Endothelial cell of umbilical vein (primary cell): Measurements from ENCODE around the gene NFE2L3.

DNA sequence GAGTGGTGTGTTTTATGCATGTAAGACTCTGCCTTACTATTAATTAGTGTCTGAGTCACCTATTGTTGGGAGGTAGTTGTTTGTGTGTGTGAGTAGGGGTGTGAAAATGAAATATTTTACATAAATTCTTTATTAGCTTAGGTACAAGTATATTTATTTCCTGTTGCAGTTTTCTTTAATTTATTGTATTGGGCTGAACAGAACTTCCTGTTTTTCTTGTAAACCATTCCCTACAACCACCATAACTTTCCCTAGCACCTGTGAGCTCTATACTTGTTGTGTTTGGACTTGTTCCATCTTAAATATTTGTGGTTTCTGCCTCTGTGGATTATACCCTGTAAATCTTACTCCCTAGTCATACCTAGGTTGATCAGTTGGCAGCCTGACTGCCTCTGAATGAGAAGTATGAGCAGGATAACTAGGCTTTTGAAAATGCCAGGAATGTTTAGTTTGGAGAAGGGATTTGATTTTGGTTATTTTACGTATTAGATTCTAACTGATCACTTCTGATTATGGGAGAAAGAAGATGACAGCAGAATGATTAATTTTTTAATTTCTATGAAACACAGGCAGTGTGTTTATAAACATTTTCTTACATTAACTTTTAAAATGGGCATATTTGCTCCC lies 50.0 kb downstream of the STK31 start:
- PRO-cap = unidirectional peak, plus-strand start at position 373 of the sequence
CAGE:
- cytosol, long polyA minus RNA = no peak
- cytosol, long polyA plus RNA = no peak
- long polyA plus RNA = no peak
- nucleus, long polyA minus RNA = no peak
- nucleus, long polyA plus RNA = no peak

GRCh38 chr7:24480428-24480956 lies 92.8 kb upstream of the PALS2 start:
- PRO-cap = no peak
CAGE:
- cytosol, long polyA minus RNA = no peak
- cytosol, long polyA plus RNA = no peak
- long polyA plus RNA = no peak
- nucleus, long polyA minus RNA = no peak
- nucleus, long polyA plus RNA = no peak

GRCh38 chr7:24636968-24637360 lies 63.7 kb downstream of the PALS2 start:
- PRO-cap = no peak
CAGE:
- cytosol, long polyA minus RNA = no peak
- cytosol, long polyA plus RNA = no peak
- long polyA plus RNA = no peak
- nucleus, long polyA minus RNA = no peak
- nucleus, long polyA plus RNA = no peak

DNA sequence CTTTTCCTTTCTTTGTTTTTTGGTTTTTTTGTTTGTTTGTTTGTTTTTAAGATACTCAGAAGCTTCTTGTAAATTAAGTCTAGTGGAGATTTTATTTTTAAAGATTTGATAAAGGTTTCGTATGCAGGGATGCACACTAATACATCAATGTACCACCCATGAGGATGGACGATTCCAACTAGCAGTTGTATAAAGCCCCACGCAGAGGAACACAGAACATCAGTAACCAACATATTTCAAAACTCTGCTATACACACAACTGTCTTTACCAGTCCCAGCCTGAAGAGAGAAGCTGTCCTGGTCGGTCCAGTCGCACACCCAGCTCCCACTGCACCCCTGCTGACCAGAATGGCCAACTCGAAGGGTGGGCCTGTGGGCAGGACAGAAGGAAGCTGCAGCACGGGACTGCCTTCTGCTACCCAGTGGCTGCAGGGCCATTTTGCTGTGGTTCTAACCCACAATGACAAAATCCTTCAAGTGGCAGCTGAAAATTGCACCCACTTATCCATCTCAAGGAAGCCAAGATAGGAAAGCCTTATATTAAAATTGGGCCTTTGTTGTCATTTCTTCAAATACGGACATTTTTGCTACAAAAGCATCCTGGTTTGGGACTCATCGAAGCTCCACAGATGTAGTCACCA lies 48.3 kb downstream of the GSDME start:
- PRO-cap = no peak
CAGE:
- cytosol, long polyA minus RNA = no peak
- cytosol, long polyA plus RNA = no peak
- long polyA plus RNA = no peak
- nucleus, long polyA minus RNA = no peak
- nucleus, long polyA plus RNA = no peak

DNA sequence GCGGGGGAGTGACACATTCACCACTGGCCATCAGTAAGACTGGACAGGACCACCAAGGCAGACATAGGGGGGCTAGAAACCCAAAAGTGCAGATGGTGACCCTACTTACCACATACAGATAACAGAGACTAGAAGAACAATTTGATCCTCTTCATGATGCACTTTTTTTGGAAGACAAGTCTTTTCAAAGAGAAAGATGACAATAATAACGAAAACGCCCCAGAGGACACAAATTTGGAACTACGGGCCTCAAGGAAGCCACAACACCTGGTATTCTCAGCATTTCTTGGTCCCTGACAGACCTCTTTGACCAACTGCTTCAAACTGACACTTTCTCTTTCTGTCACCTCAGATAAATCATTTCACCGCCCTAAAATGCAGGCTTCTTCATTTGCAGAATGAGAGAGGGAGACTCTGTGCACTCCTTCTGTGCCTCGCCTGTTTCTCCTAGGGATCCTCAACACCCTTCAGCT lies 41.7 kb downstream of the GSDME start:
- PRO-cap = no peak
CAGE:
- cytosol, long polyA minus RNA = no peak
- cytosol, long polyA plus RNA = no peak
- long polyA plus RNA = no peak
- nucleus, long polyA minus RNA = no peak
- nucleus, long polyA plus RNA = no peak

GRCh38 chr7:24719022-24719351 lies 38.3 kb downstream of the GSDME start:
- PRO-cap = no peak
CAGE:
- cytosol, long polyA minus RNA = no peak
- cytosol, long polyA plus RNA = no peak
- long polyA plus RNA = no peak
- nucleus, long polyA minus RNA = no peak
- nucleus, long polyA plus RNA = no peak

- PRO-cap = no peak
CAGE:
- cytosol, long polyA minus RNA = no peak
- cytosol, long polyA plus RNA = no peak
- long polyA plus RNA = no peak
- nucleus, long polyA minus RNA = no peak
- nucleus, long polyA plus RNA = no peak
These were observed 28.6 kb downstream of the GSDME start for GRCh38 chr7:24728585-24729061.

DNA sequence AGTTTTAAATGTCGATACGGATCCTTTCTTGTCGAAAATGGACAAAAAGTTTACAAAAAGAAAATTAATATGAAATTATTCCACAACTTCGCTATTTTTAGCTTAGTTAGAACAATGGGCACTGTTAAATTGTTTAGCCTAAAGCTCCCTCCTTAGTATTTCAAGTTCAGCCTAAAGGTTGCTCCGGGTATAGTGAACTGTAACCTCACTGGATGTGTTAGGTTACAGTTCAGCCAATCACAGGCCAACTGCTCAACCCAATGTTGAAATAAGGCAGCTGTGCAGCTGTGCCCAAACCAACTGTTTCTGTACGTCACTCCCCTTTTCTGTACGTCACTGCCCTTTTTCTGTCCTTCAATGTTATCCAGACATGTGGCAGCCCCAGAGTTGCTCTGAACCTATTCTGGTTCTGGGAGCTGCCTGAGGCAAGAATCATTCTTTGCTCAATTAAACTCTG lies 8.0 kb upstream of the GSDME start:
- PRO-cap = no peak
CAGE:
- cytosol, long polyA minus RNA = no peak
- cytosol, long polyA plus RNA = no peak
- long polyA plus RNA = no peak
- nucleus, long polyA minus RNA = no peak
- nucleus, long polyA plus RNA = no peak

DNA sequence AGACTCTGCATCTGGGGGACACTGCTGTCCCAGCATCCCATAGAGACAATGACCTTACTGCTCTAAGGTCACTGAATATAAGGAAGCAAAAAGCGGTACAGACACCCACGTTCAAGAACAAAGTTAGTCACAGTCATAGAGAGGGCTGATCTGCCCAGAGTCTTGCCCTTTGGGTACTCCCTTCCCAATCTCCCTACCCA lies 76.3 kb upstream of the GSDME start:
- PRO-cap = no peak
CAGE:
- cytosol, long polyA minus RNA = no peak
- cytosol, long polyA plus RNA = no peak
- long polyA plus RNA = no peak
- nucleus, long polyA minus RNA = no peak
- nucleus, long polyA plus RNA = no peak

DNA sequence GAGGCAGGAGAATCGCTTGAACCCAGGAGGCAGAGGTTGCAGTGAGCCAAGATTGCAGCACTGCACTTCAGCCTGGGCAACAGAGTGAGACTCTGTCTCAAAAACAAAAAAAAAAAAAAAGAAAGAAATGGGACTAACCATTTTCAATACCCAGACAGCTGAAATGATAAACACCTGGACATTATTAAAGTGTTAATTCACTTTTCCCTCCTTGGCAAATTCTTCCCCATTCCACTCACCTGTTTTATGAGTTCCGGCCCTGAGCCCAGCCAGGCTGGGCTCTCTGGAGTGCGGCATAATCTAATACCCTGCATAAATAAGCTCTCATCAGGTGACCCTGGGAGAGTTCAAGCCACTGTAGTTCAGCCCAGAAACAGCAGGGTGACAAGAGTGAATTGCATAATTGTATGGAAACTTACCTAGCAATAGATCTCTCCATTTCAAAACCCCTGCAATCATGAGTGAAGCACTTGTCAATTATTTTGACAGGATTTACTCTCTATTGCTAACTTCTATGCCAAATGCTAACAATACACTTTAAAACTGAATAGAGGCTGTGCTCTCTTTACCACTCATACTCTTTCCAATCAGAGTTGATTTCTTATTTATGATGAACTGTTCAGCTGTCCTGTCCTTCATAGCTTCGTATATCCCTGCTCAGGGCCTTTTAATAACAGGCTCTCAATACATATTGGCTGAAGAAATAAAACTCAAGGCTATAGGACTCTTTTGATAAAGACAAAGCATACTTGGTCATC lies 94.7 kb downstream of the OSBPL3 start:
- PRO-cap = no peak
CAGE:
- cytosol, long polyA minus RNA = no peak
- cytosol, long polyA plus RNA = no peak
- long polyA plus RNA = no peak
- nucleus, long polyA minus RNA = no peak
- nucleus, long polyA plus RNA = no peak

GRCh38 chr7:24963428-24963757 lies 16.6 kb downstream of the OSBPL3 start:
- PRO-cap = no peak
CAGE:
- cytosol, long polyA minus RNA = no peak
- cytosol, long polyA plus RNA = no peak
- long polyA plus RNA = no peak
- nucleus, long polyA minus RNA = no peak
- nucleus, long polyA plus RNA = no peak

GRCh38 chr7:25620044-25620889 lies 392.0 kb upstream of the NPVF start:
- PRO-cap = no peak
CAGE:
- cytosol, long polyA minus RNA = no peak
- cytosol, long polyA plus RNA = no peak
- long polyA plus RNA = no peak
- nucleus, long polyA minus RNA = no peak
- nucleus, long polyA plus RNA = no peak

- PRO-cap = no peak
CAGE:
- cytosol, long polyA minus RNA = no peak
- cytosol, long polyA plus RNA = no peak
- long polyA plus RNA = no peak
- nucleus, long polyA minus RNA = no peak
- nucleus, long polyA plus RNA = no peak
These were observed 397.1 kb upstream of the NPVF start for GRCh38 chr7:25625323-25625900.

DNA sequence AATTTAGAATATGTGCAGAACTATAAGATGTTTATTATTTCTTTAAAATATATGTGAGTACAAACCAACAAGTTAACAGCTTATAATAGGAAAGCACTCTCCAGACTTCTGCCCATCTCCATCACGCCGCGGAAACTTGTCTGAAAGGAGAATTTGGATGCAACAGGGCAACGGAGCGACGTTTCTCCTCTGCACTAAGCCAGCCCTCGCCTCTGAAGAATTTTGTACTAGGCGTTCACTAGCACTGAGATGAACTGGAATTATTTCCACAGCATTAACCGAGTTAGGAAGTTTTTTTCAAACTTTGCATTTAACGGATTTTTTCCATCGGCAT lies 296.0 kb upstream of the NFE2L3 start:
- PRO-cap = unidirectional peak, minus-strand start at position 138 of the sequence
CAGE:
- cytosol, long polyA minus RNA = no peak
- cytosol, long polyA plus RNA = no peak
- long polyA plus RNA = no peak
- nucleus, long polyA minus RNA = no peak
- nucleus, long polyA plus RNA = no peak

GRCh38 chr7:25862053-25862509 lies 289.9 kb upstream of the NFE2L3 start:
- PRO-cap = no peak
CAGE:
- cytosol, long polyA minus RNA = no peak
- cytosol, long polyA plus RNA = no peak
- long polyA plus RNA = no peak
- nucleus, long polyA minus RNA = no peak
- nucleus, long polyA plus RNA = no peak

DNA sequence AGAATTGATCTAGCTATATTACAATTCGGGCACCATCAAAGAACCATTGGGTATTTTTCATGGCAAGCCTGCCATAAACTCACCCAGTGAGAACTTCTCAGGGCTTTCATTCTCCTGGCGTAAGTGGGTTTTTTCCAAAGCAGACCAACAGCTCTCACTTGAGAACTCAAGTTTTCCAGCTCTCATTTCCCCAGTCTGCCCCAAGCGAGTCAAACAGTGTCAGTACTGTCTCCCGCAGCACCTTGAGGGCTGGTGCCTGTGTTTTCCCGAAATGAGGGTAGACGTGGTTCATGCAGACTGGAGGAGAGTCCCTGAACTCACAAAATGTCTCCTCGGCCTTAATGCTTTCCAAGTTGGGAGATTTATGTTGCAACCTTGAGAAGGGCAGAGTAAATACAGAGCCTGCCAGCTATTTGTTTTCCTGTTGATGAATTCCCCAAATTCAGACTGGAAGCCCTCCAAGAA lies 254.9 kb upstream of the NFE2L3 start:
- PRO-cap = no peak
CAGE:
- cytosol, long polyA minus RNA = no peak
- cytosol, long polyA plus RNA = no peak
- long polyA plus RNA = no peak
- nucleus, long polyA minus RNA = no peak
- nucleus, long polyA plus RNA = no peak

DNA sequence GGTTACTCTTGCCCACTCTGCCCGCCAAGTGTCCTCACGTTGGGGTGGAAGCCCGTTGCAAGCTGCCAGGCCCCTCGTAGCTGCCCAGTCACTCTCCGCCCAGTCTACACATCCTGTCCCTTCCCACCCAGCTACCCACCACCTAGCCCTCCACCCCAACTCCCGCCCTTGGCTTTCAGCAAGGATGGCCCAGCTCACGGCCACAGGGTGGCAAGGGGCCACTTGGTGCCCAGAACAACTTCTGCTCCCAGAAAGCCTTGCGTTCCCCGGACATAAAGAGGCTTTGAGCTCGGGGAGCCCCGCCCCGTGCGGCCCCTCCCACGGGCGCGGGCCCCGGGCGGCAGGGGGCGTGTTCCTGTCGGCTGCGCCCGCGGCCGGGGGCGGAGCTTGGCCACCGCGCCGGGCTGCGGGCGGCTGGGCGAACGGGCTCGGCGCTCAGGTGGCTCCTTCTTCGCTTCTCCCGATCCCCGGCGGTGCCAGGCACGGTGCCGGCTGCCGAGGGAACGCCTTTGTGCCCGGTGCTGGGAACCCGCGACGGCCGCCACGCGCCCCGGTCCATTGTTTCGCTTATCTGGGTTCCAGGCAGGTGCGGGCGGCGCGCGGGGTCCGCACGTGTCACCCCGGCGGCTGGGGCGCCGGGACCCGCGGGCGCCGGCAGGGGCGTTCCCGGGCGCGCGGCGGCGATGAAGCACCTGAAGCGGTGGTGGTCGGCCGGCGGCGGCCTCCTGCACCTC lies at the start of gene NFE2L3:
Gene NFE2L3, plus strand, starts transcription at position 383 of the 734 bp plus-strand sequence.
- PRO-cap = bidirectional peak, plus-strand start at position 383 of the sequence, minus-strand start at position 274 of the sequence
CAGE:
- cytosol, long polyA minus RNA = no peak
- cytosol, long polyA plus RNA = start-site peak on the plus strand centred at position 408 of the sequence, 61 bp wide, 121 and 297 reads in 2 replicates; start-site peak on the plus strand centred at position 671 of the sequence, 25 bp wide, 16 and 27 reads in 2 replicates
- long polyA plus RNA = start-site peak on the plus strand centred at position 417 of the sequence, 67 bp wide, 403 and 270 reads in 2 replicates
- nucleus, long polyA minus RNA = start-site peak on the plus strand centred at position 428 of the sequence, 39 bp wide, 110 reads
- nucleus, long polyA plus RNA = start-site peak on the plus strand centred at position 423 of the sequence, 29 bp wide, 76 and 100 reads in 2 replicates

- PRO-cap = bidirectional peak, plus-strand start at chr7:26154207, minus-strand start at chr7:26154123
CAGE:
- cytosol, long polyA minus RNA = no peak
- cytosol, long polyA plus RNA = no peak
- long polyA plus RNA = no peak
- nucleus, long polyA minus RNA = no peak
- nucleus, long polyA plus RNA = no peak
These were observed 2.0 kb downstream of the NFE2L3 start for GRCh38 chr7:26153797-26154657.

- PRO-cap = no peak
CAGE:
- cytosol, long polyA minus RNA = no peak
- cytosol, long polyA plus RNA = no peak
- long polyA plus RNA = no peak
- nucleus, long polyA minus RNA = no peak
- nucleus, long polyA plus RNA = no peak
These were observed 42.5 kb downstream of the SNX10 start for GRCh38 chr7:26334096-26334562.

DNA sequence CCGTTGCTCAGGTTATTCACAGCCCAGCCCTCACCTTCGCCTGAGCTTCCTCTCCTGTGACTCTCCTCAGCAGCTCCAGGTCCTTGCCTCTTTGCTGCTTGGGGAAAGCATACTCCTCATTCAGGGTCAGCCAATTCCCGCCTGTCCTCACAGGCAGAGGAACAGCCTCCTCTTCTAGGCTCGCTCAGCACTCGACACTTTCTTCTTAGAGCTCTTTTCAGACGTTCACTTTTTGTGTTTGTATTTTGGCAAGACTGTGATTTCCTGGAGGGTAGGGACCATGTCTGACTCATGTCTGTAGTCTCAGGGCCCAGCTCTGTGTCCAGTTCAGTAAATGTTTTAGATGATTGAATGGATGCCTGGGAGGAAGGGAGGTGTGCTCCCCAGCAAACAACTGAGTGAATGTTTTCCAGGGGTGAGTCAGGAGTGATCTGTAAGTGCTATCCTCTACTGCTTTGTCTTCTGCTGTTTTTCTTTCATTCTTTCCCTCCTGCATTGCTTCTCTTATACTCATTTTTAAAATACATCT lies 158.1 kb downstream of the SNX10 start:
- PRO-cap = bidirectional peak, plus-strand start at position 342 of the sequence, minus-strand start at position 207 of the sequence
CAGE:
- cytosol, long polyA minus RNA = no peak
- cytosol, long polyA plus RNA = no peak
- long polyA plus RNA = start-site peak on the minus strand centred at position 197 of the sequence, 45 bp wide, 7 and 24 reads in 2 replicates
- nucleus, long polyA minus RNA = start-site peak on the minus strand centred at position 200 of the sequence, 15 bp wide, 56 reads; start-site peak on the plus strand centred at position 343 of the sequence, 8 bp wide, 145 reads
- nucleus, long polyA plus RNA = start-site peak on the minus strand centred at position 206 of the sequence, 27 bp wide, 16 and 10 reads in 2 replicates